ENCODE results near the genes ESR2, AKAP5 and SPTB.

- RRBS = no CpG with 5 or more reads among the region's 4 CpGs
These were observed 28.2 kb downstream of the PPP2R5E start for GRCh38 chr14:63515066-63515372.

DNA sequence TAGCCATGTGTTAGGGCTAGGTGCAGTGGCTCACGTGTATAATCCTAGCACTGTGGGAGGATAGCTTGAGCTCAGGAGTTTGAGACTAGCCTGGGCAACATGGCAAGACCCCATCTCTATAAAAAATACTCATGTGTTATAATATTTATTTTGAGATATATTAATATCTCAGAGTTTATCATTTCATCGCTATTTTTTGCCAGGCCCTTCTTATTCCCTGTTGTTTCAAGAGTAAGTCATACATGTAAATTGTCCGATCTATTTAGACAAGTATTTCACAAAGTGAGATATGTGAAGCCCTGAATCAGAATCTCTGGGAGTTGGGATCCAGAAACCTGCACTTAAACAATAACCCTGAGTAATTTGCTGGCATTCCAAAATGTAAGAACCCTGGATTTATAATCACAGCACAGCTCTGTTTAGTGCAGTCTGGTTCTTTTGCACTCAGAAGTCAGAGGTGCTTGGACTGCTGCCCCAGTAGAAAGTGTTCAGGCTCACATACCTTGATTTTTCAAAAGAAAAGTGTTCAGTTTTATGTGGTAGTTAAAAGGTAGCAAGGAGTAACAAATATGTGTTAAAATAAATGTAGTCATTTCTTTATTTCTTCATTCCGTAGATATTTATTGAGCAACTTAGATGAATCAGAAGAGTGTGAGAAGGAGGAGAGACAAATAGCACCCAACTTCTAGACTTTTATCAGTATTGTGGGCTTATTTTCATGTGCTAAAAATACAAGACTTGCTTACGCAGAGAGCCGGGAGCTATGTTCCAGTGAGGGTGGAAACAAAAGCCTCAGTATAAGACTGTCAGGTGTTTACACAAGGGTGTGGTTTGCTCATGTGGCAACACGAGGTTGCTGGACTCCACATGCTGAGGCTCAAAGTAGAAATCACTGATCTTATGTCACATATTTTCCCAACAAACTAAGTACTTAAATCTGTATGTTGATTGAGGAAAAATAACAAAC is 70.0 kb downstream of the SYNE2 start:
- RRBS = no CpG with 5 or more reads among the region's 7 CpGs

GRCh38 chr14:64109584-64110228 is 184.5 kb downstream of the ESR2 start:
- RRBS = no CpG with 5 or more reads among the region's 1 CpG

GRCh38 chr14:64238034-64239120 is 55.8 kb downstream of the ESR2 start:
- RRBS = no CpG with 5 or more reads among the region's 11 CpGs

DNA sequence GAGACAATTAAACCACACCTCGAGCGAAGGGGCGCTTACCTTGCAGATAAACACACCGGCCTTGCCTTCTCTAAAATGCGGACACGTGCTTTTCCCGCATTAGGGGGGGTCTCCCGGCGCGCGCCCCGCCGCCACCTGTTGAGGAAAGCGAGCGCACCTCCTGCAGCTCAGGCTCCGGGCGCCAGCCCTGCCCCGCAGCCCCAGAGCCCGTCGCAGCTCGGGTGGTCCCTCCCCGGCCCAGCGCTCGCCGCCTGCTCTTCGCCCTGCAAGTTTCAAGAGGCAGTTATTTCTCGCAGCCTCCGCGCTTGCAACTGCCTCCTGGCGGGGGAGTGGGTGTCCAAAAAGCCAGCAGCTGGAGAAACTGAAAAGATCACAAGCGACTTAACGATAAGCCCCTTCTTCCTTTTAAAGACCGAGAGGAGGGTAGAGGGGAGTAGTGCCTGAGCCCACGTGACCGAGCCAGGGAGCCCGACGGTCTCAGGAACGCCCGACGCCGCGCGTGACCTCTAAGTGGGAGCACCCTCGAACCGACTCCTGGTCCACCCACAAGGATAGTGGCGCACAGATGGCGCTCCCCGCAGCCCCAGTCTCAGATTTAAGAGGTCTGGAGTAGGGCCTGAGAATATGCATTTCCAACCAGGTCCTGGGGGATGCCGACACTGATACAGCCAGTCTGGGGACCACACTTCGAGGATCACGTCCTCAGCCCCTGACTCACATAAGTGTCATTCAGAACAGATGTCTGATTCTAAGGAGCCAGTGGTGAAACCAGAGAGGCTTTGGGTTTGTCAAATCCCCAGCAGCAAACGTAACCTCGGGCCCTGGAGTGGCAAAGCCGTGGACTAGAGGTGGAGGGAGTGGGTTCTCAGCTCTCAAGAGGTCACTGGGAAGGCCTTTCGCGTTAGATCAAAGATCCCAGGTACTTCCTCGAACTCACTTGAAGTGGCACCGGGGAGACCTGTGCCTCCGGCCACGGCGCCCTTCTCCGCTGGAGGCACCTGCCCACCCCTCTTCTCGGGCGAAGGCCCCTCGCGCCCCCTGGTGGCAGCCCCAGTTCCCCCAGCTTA is at the start of gene ESR2:
Gene ESR2 (minus strand): TSS at position 378 of the 1,067 bp plus-strand sequence.
- RRBS = 5% methylated on average over 19 of the region's 66 CpGs

DNA sequence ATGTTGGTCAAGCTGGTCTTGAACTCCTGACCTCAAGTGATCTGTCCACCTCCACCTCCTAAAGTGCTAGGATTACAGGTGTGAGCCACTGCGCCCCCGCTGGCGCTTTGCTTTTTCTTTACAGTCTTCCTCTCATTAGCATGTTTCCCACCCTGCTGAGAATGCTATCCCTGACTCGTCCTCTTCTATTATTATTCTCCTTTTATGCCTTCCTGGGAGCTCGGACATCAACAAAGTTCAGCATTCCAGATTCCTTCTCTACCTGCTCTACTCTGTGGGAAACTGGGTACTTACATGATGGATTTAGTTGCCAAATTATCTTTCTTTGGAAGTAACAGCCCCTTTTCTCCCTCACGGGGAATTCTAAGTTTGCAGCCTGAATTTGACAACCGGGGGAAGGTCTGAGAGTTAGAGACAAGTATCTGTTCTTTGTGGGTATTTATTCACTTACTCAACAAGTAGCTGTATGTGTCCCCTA is 3.3 kb downstream of the MTHFD1 start:
- RRBS = no CpG with 5 or more reads among the region's 7 CpGs

DNA sequence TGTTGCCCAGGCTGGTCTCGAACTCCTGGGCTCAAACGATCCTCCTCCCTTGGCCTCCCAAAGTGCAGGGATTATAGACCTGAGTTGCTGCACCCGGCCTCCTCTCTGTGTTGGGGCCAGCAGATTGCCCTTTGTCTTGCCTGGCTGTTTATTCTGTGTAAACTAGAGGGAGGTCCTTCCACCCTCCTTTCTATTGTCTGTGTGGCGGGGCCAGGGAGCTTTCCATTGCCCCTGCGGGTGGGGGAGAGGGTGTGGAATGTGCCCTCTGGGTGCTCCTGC is 22.2 kb downstream of the MTHFD1 start:
- RRBS = no CpG with 5 or more reads among the region's 5 CpGs

DNA sequence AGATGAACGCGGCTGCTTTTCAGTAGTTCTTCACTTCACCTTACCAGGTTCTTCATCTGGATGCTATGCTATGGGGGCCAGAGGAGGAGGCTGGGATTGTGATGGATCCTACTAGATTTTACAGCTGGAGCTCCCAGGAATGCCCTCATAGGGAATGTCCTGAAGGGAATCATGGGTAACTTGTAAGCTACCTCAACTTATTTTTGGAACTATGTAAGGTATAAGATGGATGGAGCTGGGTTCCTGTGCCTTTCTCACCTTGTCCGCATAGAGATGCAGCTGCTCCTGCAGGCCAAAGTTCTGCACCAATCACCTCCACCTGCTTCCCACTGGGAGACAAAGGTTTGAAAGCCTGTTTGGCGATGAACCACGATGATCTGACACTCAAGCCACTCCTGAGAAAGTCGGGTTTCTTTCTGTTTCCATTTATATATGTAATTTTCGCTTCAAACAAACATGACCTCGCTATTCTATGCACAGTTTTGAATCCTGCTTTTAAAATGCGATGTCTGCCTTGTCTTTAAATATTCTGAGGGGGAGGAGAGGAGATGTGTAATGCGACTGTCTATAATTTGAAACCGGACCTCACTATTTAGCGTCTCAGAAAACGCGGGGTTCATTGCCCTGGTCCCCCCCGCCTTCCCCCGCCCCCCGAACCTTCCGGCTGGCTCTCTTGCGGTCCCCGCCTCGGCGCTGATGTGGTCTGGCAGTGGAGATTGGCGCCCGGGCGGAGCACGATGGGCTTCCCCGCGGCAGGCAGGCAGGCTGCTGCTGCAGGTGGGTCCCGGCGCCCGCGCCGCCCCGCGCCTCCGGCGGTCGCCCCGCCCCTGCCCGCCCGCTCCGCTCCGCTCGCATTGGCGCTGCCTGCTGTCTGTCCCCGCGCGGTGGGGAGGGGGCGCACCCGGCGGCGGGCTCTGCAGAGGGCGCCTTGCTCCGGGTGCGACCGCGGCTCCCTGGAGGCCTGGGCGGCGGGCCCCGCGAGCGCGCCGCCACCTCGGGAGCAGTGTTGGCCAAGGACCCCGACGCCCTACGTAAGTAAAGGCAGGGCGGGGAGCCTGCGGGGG is at the start of gene AKAP5:
Gene AKAP5 (plus strand): TSS at position 917 of the 1,064 bp plus-strand sequence.
- RRBS = 1% methylated on average over 31 of the region's 70 CpGs

- RRBS = no CpG with 5 or more reads among the region's 50 CpGs
These were observed 945 bp downstream of the HSPA2 start for GRCh38 chr14:64541435-64541936.

DNA sequence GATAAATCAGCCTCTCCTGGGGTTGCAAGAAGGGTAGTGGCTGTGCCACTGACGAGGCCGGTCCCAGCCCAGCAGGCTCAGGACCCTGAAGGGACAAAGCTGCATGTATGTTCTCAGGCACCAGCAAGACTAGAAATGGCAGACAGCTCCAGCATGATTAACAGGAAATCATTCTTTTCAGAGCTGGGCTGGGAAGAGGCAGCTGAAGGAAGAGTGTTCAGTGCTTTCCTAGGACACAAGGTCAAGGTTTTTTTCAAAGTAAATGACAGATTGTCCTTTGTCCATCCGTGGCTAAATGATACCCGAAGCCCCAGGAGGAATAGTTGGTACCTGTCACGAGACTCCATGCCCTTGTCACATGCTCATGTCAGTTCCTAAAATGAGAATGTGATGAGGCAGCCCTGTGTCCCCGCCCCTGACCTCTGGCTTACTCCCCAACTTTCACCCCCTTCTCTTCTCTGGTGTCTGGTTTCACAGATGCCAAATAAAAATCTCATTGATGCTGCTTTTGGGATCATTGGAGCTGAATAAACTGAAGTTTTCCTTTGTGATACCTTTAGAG is 65.2 kb downstream of the PPP1R36 start:
- RRBS = no CpG with 5 or more reads among the region's 6 CpGs

DNA sequence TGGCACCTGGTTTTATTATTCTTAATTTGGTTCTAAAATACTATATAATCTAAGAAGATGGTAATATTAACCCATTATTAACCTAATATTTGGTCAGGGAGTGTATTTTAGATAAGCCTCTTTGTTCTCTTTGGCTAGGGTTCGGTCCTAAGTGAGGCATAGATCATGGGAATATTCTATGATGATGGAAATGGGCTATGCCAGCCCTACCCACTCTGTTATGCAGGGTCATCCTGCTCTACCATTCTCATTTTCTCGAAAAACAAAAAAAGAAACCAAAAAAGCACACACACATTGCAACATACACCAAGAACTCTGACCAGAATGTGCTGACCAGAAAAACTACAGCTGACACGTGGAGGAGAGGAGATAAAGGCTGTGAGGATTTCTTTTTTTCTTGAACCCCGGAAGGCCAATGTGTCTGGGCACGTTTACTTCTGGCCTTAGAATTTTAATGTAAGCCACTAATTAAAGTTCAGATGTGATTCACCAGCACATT is 66.6 kb upstream of the PLEKHG3 start:
- RRBS = no CpG with 5 or more reads among the region's 5 CpGs

DNA sequence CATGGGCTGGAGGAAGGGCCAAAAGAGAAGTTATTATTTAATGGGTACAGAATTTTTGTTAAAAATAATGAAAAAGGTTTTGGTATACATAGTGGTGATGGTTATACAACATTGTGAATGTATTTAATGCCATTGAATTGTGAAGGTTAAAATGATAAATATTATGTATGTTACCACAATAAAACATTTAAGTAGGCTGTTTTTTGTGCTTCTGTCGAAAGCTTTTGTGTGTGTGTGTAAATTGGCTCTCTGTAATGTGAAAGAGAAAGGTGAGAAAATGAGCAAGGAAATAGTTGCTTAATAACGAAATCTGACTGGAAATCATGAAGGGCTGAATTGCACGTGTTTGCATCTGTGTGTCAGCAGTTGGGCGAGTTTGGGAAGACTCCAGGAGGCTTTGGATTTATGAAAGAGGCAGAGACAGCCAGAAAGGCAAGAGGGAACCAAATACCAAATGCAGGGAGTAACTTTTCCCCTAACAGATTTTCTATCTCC is 47.3 kb upstream of the PLEKHG3 start:
- RRBS = no CpG with 5 or more reads among the region's 4 CpGs

GRCh38 chr14:64698942-64699576 is 5.2 kb upstream of the PLEKHG3 start:
- RRBS = no CpG with 5 or more reads among the region's 5 CpGs

DNA sequence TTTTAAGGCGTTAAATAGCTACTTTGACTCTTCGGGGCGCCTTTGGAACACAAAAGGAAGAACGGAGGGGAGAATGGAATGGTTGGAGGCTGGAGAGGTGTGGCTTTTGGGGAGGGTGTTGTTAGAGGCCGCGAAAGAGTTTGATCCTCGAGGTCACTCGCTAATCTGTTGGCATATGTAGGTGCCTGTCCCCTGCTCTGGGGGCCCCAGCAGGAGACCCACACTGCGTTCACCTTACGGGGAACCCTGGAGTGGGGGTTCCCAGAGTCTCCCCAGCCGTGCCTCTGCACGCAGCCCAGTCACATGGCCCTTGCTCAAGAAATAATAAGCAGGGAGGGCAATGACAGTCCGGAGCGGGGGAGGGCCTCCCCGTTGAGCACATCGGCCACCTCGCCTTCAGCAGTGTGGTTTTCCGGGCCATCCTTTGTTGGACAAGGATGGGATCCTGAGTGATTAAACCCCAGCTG is 1.2 kb downstream of the PLEKHG3 start:
- RRBS = 36% methylated on average over 6 of the region's 18 CpGs

GRCh38 chr14:64741058-64741712 is 37.0 kb downstream of the PLEKHG3 start:
- RRBS = 98% methylated on average over 6 of the region's 20 CpGs

DNA sequence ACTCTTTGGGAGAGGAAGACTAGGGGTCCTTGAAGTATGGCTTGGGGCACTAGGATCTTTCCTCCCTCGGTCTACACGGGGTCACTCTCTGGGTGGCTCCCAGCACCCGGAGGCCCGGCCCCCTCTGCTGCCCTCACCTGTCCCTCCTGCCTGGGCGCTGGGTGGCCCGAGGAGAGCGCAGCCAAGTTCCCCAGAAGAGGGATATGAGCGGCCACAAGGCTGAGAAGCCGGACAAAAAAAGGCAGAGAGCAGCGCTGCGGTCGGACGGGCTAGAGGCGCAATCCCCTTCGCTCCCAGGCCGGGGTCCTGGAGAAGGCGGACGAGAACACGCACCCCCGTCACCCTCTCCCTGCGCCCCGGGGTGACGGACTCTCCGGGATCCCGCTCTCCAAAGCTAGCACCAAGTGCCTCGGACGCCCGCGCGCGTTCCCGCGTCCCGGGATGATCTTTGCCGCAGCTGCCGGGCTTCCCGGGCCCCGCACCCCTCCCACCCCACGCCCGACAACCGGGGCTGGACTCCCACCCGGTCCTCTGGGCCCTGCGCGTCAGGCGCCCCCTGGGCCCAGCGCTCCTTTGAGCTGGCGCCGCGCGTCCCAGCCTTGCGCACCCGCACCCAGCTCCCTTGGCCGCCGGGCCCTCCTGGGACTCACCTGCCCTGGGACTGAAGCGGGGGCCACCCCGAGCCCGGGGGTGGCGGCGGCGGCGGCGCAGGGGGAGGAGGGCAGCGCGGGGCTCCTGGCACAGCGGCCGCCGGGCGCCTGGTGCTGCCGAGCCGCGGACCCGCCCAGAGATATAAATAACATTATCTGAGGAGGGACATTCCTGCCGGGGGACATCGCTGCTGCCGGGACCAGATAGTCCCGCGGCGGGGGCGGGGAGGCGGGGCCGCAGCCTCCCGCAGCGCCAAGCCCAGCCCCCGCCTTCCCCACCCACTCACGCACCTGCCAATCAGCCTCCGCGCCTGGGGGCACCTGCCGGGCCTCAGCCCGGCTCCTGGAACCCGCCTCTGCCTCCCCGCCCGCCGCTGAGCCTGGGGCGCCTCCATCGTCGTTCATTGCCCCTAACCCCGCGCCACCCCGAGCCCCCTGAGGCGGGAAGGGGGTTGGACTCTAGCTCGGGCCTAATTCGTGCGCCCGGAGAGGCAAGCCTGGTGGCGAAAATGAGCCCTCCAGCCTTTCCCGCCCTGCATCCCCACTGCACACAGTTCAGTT is at the start of gene SPTB:
Gene SPTB (minus strand): TSS at position 766 of the 1,211 bp plus-strand sequence.
- RRBS = 2% methylated on average over 71 of the region's 106 CpGs

- RRBS = no CpG with 5 or more reads among the region's 5 CpGs
These were observed 1.0 kb downstream of the MAX start for GRCh38 chr14:65101366-65101611.

- RRBS = no CpG with 5 or more reads among the region's 1 CpG
These were observed 2.2 kb upstream of the MAX start for GRCh38 chr14:65104570-65104858.

DNA sequence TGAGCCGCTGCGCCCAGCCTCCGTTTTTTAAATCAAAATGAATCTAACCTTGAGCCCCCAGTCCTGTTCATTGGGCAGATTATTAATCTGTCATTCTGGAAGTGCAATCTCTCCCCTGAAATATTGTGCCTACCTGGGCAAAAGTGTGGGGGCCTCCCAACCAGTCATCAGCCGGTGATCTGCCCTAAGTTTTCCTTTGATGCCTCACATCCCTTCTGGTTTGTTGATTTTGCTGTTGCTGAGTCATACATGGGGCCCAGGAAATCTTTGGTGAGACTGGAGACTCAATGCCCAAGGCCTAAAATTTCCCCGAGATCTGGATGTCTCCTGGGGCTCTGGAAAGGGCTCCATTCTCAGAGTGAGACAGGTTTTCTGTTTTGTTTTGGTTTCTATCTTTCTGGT is 152.6 kb upstream of the MAX start:
- RRBS = no CpG with 5 or more reads among the region's 5 CpGs